Peritoneum (tissue), 1 donor: Measurements from ENCODE around the gene AGAP6.

DNA sequence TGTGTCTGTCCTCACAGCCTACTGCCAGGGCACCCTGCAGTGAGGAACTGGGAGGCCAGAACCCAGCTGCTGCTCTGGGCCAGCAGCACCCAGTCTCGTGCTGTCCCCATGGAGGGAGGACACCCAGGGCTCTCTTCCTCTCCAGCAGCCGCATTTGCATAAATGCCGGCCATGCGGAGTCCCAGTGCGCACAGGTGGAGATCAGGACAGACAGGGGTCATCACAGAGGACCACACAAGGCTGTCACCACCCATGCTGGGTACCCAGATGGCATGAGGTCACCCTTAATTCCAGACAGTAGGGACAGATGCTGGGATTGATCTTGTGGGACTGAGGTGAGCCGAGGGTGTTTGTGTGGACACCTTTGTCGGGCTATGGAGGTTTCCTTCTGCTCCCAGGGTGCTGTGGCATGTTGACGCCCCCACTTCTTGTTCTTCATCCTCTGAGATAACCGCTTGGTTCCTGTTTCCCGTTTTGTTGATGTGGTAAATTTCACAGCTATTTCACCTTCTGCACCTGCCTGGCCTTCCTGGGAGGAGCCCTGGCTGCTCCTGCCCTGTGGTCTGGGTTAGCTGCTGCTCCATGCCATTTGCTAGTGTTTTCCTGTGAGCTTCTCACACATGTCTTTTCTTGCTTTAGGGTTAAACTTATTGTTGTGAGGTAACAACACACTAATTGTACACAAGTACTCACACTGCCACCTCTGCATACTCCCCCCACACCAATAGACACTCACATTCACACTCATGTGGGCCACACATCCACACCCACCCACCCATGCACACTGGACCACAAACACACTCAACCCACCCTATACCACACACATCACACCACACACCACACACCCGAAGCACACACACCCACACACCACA is 46.3 kb upstream of the MSMB start:
- PRO-cap: no peak

- PRO-cap: no peak
Measured at GRCh38 chr10:46282750-46283461, 3.9 kb upstream of the ANTXRL start.

GRCh38 chr10:46555781-46556068 is 733 bp downstream of the GPRIN2 start:
- PRO-cap: no peak

DNA sequence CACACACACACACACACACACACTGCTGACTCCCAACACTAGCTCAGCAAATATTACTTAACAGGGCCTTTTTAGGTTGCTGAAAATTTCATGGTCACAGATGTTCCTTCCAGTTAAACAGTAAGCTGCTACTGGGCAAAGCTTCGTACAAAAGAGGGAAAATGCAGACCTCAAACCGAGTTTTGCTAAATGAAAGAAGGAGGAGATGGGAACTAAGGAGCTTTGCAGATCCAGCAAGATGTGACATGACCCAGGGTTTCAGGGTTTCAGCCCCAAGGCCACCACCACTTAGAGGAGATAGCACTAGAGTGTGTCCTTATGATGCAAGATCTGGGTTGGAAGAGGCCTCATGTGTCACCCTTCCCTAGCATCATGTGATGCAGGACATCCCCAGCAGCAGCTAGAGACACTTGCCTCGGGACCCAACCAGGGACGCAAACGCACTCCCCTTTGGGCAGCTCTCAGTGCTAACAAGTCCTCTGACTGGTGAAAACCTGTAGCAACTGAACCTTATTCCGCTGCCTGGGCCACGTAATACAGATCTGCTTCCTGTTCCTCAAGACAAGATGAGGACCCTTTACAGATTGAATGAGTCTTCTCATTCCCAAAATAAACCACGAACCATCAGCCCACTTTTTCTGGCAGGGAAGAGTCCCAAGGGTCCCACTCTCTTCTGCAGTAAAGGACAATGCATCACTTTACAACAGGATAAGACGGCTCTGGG is 45.0 kb upstream of the GDF10 start:
- PRO-cap: no peak

- PRO-cap: no peak
Measured at GRCh38 chr10:47261197-47261732, 38.7 kb upstream of the GDF10 start.

GRCh38 chr10:47321988-47322244 is 338 bp upstream of the GDF2 start:
- PRO-cap: no peak

DNA sequence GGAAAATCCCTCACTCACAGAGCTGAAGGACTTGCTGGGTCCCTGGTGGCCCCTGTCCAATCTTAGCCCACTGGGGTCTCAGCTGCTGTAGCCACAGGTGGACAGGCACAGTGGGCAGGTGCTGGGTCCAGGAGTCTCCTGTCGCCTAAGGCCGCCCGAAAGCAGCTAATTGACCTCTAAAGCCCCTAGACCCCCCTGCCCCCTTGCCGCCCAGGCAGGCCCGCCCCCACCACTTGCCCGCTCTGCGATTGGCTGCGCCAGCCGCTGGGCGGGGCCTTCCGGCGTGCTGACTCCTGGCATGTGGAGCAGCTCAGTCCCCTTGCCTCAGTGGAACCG is 59.8 kb upstream of the AGAP9 start:
- PRO-cap: no peak

- PRO-cap: no peak
Measured at GRCh38 chr10:48130593-48131224, 131.1 kb upstream of the FAM25C start.

DNA sequence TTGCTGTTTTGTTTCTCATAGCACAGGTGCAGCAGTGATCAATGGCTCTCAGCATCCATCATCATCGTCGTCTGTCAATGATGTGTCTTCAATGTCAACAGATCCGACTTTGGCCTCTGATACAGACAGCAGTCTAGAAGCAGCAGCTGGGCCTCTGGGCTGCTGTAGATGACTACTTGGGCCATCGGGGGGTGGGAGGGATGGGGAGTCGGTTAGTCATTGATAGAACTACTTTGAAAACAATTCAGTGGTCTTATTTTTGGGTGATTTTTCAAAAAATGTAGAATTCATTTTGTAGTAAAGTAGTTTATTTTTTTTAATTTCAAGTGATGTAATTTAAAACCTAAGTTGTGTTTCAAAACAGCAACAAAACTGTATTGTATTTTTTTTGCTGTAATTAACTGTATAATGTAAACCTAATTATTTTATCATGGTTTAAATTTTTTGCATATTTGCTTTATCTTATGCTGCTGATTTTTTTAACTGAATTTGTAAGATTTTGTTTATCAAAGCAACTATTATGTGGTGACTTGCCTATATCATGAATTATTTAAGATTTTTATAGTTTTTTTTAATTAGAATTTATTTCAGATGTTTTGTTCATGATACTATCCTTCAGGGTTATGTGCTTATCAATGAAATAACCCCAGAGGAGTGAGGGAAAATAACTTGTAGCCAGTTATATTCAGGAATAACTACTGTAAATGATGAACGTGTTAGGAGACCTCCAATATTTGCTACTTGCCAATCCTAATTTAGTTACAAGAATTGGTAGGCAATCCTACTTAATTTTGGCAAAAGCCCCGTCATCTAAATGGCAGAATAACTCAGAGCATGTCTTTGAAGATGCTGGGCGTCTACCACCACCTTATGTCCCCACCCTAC is 128.6 kb downstream of the MAPK8 start:
- PRO-cap: no peak

DNA sequence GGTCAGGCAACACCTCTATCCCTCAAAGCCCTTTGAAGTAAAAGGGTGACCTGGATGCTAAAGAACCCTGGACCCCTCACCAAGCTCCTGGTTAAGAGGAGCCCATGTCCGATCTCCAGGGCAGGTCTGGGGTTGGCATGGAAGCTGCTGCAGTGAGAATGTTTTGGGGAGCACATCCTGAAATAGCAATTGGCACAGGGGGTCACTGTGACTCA is 18.6 kb upstream of the ARHGAP22 start:
- PRO-cap: no peak

DNA sequence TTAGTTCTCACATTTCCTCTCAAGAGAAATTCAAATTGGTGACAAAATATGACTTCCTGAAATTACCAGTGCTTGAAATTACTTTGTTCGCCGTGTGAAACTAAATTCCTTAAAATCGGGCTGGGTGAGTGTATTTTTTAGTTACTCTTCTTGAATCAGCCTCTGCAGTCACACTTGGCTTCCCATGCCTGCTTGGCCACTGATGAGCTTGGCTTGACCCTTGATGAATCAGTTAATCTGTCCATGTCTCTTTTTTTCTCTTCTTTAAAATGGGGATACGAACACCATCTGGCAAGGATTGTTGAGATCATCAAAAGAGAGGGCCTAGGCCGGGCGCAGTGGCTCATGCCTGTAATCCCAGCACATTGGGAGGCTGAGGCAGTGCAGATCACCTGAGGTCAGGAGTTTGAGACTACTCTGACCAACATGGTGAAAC is 19.0 kb upstream of the ARHGAP22 start:
- PRO-cap: no peak

- PRO-cap: no peak
Measured at GRCh38 chr10:48634442-48634903, 29.6 kb upstream of the ARHGAP22 start.

- PRO-cap: no peak
Measured at GRCh38 chr10:48655393-48655914, 29.2 kb upstream of the WDFY4 start.

GRCh38 chr10:49194028-49194584 is 5.9 kb upstream of the TMEM273 start:
- PRO-cap: no peak

DNA sequence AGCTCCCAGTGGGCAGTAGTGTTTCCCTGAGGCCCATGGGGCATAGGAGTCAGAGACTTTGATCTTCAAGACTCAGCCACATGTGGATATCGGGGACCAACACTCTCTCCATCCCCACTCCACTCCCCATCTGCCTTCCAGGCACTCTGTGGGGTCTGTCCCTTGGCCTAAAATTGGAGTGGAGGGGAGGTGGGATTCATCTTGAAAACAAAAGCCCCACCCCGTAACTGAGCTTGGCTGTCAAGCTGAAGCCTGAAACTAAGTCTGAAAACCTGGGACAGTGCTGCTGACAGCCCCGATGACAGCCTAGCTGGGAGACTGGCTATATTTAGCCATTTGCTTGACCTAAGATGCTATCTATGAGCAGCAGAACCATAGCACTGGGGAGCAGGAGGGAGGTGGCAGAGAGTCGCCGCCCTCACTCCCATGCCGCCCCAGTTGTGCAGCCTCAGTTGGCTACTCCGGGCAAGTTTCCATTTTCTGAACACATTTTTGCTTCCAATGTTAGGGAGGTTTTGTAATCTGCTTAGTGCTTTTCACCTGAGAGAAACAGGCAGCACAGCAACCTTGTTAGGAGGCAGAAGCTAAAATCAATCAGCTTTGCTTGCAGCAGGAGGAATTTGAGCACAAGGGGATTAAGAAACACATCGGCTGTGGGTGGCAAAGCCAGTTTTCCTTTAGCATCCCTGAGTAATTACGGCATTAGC is 20.5 kb upstream of the C10orf71 start:
- PRO-cap: no peak

- PRO-cap: no peak
Measured at GRCh38 chr10:49760420-49761369, 1.4 kb downstream of the OGDHL start.

GRCh38 chr10:49837066-49837389 is 74.9 kb upstream of the OGDHL start:
- PRO-cap: no peak

GRCh38 chr10:49987874-49988430 is at the start of gene AGAP6:
AGAP6 (plus strand) TSS chr10:49988406.
- PRO-cap: no peak

- PRO-cap: no peak
Measured at GRCh38 chr10:50331731-50332778, 80.7 kb upstream of the ASAH2 start.

GRCh38 chr10:50332779-50333039 is 81.4 kb upstream of the ASAH2 start:
- PRO-cap: no peak